HT1080 (cell line): ENCODE results near the genes TGIF2LY, TSPY3, USP9Y, DDX3Y, RPS4Y2, PRY2 and DAZ3.

DNA sequence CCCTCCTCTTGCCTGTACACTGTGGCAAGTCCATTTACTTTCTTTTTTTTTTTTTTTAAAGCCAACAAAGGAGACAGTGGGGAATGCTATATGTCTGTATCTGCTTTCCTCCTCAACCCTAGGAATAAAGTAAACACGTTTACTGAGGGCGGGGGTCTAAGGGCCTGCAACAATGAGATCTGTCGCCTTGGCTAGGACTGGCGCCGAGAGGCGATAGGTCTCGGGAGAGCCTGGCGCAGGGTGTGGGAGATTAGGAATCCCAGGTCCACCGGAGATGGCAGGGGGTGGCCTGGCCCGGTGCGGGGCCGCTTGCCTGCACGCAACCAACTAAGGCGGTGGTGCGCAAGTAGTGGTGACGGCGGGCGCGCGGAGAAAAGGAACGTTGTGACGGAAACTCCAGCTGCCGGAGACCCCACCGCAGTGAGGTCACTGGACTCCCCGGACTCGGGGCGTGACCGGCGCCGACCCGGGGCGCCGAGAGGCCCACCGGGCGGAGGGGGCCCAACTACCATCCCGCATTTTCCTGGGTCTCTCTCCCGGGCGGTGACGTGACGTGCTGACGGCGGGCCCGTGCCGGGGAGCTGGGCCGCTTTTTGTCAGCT, 357 bp upstream of the ZFY start:
RAMPAGE:
- cytosol, long total RNA = no peak
- long total RNA = no peak
- nucleus, long total RNA = no peak

RAMPAGE:
- cytosol, long total RNA = no peak
- long total RNA = no peak
- nucleus, long total RNA = no peak
Measured at GRCh38 chrY:3578838-3579233, at the start of gene TGIF2LY. Gene TGIF2LY, plus strand, starts transcription at chrY:3579067.

DNA sequence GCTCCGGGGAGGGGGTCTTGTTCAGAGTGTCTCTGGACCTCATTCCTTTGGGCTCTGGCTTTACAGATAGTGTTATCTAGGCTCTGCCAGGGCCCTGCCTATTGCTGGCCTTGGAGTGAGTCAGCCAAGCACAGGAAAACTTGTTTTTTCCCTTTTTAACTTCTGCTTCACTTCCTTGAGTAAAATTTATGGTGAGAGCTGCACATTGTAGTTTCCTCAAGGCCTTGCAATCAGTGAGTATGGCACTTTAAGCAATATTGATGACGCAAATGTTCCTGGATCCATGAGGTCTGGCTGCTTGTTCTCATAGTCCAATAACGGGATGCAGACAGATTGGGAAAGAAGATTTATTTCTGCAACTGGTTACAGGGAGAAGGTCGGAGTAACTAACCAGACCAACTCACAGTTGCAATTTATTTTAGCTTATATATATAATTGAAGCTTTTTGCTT, 457.3 kb downstream of the TGIF2LY start:
RAMPAGE:
- cytosol, long total RNA = no peak
- long total RNA = no peak
- nucleus, long total RNA = no peak

DNA sequence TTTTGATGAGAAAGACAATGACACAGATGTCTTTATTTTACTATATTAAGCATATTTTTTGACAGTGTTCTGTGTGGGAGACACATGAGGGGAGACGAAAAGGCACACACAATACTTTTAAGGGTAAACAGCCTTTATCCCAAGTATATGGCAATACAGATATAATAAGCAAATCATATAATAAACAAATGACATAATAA, 311.0 kb downstream of the PCDH11Y start:
RAMPAGE:
- cytosol, long total RNA = no peak
- long total RNA = no peak
- nucleus, long total RNA = no peak

GRCh38 chrY:9398148-9398568, at the start of gene TSPY3:
Gene TSPY3, plus strand, starts transcription at chrY:9398421.
RAMPAGE:
- cytosol, long total RNA = no peak
- long total RNA = no peak
- nucleus, long total RNA = no peak

DNA sequence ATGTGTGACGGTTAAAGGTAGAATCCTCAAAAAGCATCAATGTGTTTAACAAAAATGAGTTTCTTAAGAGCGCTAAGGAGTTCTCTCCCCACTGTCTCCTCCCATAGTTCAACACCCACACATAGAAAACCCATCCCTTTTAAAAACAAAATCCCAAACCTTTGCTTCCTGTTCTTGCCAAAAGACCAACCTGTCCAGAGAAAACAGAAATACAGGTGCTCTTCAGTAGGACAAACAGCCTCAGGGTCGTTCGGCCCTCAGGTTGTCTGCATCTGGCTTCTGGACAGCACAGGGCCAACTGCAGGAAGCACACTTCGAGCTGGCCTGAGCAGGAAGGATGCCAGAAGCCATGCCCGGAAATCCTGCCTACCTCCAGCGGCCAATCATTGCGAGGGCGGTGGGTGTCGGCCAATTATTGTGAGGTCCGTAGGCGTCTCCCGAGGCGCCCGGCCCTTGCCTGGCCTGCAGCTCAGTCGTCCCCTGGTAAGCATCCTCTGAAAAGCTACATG, 507.3 kb downstream of the TSPY10 start:
RAMPAGE:
- cytosol, long total RNA = start-site peak on the minus strand centred at position 289 of the sequence, 45 bp wide, 113 and 75 reads in 2 replicates
- long total RNA = start-site peak on the minus strand centred at position 299 of the sequence, 59 bp wide, 105 reads
- nucleus, long total RNA = no peak

DNA sequence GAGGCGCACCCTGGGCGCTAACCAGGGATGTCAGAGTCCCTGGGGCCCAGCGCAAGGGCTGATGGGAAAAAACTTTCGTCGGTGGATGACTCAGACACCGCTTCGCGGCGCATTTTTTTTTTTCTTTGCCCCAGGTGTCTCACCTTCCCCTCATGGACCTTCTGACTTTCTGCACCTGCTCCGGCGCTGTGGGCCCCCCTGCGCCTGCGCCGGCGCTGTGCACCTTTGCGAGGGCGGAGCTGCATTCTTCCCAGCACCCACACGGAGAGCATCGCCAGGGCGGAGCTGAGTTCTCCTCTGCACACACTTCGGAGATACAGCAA, 1575.3 kb downstream of the TSPY10 start:
RAMPAGE:
- cytosol, long total RNA = no peak
- long total RNA = no peak
- nucleus, long total RNA = no peak

DNA sequence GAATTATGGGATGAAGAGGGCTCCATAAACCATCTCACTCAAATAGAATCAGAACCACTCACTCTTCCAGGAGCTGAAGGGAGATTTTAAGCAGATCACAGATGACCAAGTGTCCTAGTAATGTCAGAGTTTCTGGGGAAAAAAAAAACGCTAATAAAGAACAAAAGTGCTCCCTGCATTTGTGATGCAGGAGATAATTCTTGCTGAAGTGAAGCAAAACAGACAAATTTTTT, 426.6 kb upstream of the USP9Y start:
RAMPAGE:
- cytosol, long total RNA = no peak
- long total RNA = no peak
- nucleus, long total RNA = no peak

GRCh38 chrY:12700993-12701370, at the start of gene USP9Y:
Gene USP9Y, plus strand, starts transcription at chrY:12701231.
RAMPAGE:
- cytosol, long total RNA = no peak
- long total RNA = no peak
- nucleus, long total RNA = no peak

DNA sequence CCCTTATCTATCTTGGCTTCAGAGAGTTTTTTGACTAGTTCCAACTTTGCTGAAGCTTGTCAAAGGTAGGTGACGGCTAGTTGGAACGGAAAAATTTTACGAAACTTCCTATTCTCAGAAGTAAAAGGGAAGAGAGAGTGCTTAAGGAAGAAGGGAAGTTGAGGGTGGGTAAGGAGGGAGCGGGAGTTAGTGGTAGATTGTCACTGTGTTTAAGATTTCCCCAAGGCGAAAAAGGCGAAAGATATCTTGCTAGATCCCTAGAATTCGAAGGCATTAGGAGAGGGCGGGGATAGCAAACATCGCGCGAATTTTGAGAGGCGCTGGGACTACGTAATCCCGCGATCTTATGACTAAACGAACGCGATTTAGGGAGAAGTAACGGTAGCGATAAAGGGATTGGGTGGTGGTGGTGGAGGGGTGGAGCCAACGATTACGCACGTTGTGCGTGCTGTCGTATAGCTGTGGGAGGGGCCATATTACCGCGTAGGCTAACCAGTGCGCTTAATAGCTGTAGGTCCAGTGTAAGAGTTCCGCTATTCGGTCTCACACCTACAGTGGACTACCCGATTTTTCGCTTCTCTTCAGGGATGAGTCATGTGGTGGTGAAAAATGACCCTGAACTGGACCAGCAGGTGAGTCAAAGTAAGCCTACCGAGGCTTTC, at the start of gene DDX3Y:
TSS of gene DDX3Y (plus strand) at position 519 of the 662 bp plus-strand sequence.
RAMPAGE:
- cytosol, long total RNA = start-site peak on the plus strand centred at position 515 of the sequence, 43 bp wide, 287 and 409 reads in 2 replicates
- long total RNA = start-site peak on the plus strand centred at position 518 of the sequence, 10 bp wide, 125 reads
- nucleus, long total RNA = start-site peak on the plus strand centred at position 516 of the sequence, 36 bp wide, 561 and 161 reads in 2 replicates

DNA sequence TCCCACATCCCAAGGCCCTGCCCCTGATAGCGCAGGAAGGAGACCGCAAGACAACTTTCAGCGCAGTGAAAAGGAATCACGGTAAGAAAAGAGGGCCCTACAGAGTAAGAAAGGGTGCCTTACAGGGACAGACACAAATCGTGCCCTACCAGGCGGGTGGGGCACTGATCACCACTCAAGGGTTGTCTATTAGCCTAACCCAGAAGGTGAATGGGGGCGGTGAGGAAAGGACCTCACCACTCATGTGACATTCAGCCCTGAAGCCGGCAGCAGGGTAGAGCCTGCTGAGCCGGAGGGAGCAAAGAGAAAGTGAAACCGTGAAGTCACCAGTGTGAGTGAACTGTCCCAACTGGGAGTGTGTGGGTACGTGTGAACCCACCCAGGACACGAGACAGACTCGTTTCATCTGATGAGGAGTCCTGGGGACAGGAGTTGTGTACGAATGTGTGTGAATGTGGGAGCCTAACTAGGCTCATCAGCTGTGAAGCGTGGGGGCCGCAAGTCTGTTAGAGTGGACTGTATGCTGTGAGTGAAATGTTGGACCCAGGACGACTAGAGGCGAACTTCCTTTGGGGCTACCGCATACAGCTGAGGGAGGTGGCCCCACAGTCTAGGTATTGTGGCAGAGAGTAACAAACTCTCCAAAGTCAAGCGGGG, 43.9 kb downstream of the UTY start:
RAMPAGE:
- cytosol, long total RNA = no peak
- long total RNA = no peak
- nucleus, long total RNA = no peak

RAMPAGE:
- cytosol, long total RNA = no peak
- long total RNA = no peak
- nucleus, long total RNA = no peak
Measured at GRCh38 chrY:13478340-13478922, 1.4 kb downstream of the UTY start.

DNA sequence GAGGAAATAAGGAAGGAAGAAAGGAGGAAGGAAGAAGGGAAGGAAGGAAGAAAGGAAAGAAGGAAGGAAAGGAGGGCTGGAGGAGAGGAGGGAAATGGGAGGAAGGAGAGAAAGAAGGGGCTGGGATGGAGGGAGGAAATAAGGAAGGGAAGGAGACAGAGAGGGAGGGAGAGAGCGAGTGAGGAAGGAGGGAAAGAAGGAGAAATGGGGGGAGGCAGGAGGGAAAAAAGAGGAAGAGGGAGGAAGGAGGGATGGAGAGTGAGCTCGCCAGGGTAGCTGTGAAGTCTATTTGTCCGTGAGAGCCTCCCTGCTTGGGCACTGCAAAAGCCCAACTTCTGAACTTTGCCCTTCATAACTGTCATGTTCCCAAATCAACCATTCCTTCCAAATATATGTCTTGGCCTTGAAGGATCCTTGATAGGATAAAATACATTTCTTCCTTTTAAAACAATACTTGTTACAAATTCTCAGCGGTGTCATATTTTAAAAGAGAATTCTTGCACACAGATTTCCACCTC, 145.4 kb downstream of the VCY1B start:
RAMPAGE:
- cytosol, long total RNA = no peak
- long total RNA = no peak
- nucleus, long total RNA = no peak

DNA sequence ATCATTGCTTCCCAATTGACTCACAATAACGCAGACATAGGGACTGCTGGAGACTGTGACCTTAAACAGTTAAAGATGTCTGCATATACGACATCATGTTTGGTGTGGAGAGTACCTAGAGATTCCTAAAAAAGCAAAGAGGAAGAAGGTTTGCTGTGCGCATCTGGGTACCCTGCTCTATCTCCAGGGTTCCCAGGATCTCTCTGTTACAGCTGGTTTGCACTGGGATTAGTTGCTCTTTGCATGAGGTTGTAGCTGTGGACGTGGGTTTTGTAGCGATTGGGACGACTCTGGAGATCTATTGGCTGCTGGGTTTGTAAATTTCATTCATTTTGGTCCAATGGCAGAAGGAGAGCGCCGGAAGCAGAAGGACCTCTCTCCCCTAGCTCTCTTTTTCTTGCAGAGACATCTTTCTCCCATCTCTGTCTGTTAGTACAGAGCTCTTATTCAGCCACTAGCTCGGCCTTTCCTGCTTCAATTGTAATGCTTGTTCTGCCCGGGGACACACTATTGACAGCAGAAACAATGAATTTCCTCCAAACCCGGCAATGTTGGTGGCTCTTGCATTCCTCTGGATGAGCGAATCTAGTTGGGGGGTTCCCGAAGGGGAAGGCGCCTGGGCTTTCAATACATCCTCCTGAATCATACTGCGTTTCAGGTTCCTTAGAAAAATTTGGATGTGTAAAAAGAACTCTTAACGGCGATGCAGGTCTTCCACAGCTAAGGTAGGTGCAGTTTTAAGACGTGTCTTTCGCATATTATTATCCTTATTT, 1.9 kb upstream of the NLGN4Y start:
RAMPAGE:
- cytosol, long total RNA = no peak
- long total RNA = no peak
- nucleus, long total RNA = no peak

DNA sequence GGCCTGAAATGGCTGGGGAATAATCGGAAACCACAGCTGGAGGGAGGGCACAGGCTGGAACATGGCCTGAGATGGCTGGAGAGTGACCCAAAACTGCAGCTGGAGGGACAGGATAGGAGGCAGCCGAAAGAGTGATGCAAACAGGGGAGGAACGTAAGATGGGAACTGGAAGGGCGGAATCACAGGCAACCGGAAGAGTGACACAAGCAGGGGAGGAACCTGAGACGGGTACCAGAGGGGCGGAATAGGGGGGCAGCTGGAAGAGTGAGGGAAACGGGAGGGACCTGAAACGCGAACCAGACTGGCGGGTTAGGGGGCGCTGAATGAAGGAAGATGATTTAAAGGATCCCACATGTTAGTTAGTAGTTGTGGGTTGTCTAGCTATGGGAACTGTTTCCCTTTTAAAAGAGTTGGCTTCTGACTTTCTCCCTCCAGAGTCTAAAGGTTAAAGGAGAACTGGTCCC, 71.7 kb upstream of the KDM5D start:
RAMPAGE:
- cytosol, long total RNA = no peak
- long total RNA = no peak
- nucleus, long total RNA = no peak

GRCh38 chrY:19869660-19870138, 125.2 kb upstream of the KDM5D start:
RAMPAGE:
- cytosol, long total RNA = no peak
- long total RNA = no peak
- nucleus, long total RNA = no peak

GRCh38 chrY:20755933-20756248, at the start of gene RPS4Y2:
Gene RPS4Y2, plus strand, starts transcription at chrY:20756108.
RAMPAGE:
- cytosol, long total RNA = no peak
- long total RNA = no peak
- nucleus, long total RNA = no peak

DNA sequence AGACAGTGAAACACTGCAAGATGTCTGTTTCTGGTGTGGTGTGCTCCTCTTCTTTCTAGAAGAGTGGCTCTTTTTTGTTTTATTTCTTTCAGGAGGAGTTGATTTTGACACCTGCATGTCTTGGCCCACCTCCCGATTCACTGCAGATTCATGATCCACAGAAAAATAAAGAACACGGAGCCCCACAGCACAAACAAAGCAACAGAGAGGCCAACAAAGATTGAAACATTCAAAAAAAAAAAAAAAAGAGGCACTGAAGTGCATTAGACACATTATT, at the start of gene PRY2:
TSS of gene PRY2 (minus strand) at position 54 of the 277 bp plus-strand sequence.
RAMPAGE:
- cytosol, long total RNA = no peak
- long total RNA = no peak
- nucleus, long total RNA = no peak

RAMPAGE:
- cytosol, long total RNA = no peak
- long total RNA = no peak
- nucleus, long total RNA = no peak
Measured at GRCh38 chrY:24813322-24813565, at the start of gene DAZ3. Gene DAZ3, minus strand, starts transcription at chrY:24813393.